ENCODE measurements around a stretch of chr7.

DNA sequence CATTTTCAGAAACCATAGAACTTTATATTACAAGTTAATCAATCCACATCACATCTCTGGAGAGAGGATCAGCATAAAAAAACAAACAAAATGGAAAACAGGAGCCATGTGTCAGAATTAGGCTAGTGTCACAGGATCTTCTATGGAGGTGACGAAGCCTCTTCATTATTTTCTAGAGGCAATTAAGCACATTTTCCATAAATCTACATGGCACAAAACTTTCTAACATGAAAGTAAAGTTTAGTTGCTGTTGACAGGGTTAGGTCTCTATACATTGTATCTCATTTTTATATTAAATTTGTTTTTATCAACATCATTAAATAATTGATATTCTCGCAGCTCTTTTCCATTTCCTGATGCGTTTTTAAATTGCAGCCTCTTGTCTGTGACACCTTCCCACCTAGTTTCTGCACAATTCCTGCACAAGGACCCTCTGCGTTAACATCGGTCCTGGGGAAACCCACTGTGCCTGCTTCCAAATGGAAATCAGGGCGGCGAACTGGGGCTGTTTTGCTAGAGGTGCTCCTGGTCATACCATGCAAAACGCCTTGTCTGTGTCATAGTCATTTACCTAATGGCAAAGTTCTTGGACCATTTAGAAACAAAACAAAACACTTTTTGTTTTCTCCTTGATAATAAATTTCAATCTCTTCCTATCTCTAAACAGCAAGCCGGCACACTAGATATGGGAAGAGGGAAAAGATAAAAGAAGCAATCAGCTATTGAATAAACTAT, 206.7 kb upstream of the KLF14 start:
- PRO-cap, result no peak
- RAMPAGE, long total RNA, 2 experiments, result start-site peak on the minus strand in 1 of 2 experiments, centred at position 241 of the sequence, 11 reads per replicate

GRCh38 chr7:130945203-130945919, 211.4 kb upstream of the KLF14 start:
- PRO-cap, result no peak
- RAMPAGE, long total RNA, 2 experiments, result no peak in any of the 2 experiments

DNA sequence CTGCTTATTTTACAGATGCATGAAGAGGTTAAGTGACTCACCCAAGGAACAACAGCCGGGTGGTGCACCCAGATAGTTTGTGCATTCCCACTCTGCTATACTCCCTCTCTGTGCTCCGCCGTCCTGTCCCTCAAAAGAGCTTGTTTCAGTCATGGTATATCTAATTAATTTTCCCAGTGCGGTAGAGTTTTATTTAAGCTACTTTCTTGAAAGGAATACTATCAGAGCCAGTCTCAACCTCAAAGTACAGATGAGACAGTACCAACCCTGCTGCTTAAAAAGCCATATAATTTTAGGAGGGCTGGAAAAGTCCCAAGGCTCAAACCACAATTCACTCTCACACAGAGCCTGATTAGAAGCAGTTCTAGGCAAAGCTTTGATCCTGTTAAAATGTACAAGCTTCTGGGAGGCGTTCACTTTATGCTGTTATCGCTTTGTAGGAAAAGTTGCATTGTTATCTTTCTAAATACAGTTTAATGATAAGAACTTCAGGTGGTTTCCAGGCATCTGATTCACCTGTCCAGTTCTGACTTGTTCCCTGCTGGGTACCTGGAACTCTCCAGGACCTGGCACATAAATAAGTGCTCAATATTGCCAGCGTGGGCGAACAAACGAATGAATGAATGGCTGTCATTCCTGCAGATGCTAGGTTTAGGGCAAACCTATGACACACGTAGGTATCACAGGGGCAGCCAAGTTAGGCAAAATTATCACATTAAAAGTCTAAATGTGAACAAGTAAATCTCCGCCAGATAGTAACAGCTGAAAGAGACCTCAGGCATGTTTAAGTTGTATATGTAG, 261.6 kb upstream of the KLF14 start:
- PRO-cap, result no peak
- RAMPAGE, long total RNA, 2 experiments, result no peak in any of the 2 experiments

DNA sequence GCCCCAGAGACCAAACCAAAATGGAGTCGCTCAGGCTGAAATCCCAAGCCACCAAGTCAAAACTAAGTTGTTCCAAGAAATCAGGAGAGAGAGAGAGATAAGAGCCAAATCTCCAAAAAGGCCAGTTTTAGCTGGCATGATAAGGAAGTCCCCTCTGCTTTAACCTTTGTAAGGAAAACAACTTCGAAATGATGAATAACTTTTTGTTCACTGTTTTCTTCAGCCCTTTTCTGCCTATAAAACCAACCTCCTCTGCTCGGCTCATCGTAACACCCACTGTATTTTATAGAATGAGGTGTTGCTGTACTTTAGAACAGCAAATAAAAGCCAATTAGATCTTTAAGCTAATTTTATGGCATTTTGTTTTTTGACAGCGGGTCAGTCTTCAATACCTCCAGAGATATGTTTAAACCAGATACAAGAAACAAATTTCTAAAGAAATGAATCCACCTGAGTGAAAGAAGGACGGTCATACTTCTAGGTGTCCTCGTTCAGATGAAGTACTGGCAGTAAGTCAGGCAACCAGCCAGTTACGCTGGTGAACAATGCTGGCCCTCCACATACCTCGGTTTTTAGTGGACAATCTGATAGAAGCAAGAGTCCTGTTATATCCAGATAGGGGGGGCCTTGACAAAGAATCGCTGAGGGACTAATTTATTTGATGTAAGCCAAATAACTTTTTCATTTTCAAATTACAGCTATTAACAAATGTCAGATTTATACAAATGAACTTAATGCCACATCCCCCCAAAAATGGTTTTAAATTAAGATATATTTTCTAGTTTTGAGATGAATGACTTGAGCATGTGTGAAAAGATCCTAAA, 266.3 kb upstream of the KLF14 start:
- PRO-cap, result no peak
- RAMPAGE, long total RNA, 2 experiments, result no peak in any of the 2 experiments

GRCh38 chr7:131028674-131029408, 294.8 kb upstream of the KLF14 start:
- PRO-cap, result no peak
- RAMPAGE, long total RNA, 2 experiments, result no peak in any of the 2 experiments

GRCh38 chr7:131046633-131047425, 280.8 kb upstream of the MKLN1 start:
- PRO-cap, result no peak
- RAMPAGE, long total RNA, 2 experiments, result no peak in any of the 2 experiments

GRCh38 chr7:131056588-131057644, 270.8 kb upstream of the MKLN1 start:
- PRO-cap, result no peak
- RAMPAGE, long total RNA, 2 experiments, result no peak in any of the 2 experiments

DNA sequence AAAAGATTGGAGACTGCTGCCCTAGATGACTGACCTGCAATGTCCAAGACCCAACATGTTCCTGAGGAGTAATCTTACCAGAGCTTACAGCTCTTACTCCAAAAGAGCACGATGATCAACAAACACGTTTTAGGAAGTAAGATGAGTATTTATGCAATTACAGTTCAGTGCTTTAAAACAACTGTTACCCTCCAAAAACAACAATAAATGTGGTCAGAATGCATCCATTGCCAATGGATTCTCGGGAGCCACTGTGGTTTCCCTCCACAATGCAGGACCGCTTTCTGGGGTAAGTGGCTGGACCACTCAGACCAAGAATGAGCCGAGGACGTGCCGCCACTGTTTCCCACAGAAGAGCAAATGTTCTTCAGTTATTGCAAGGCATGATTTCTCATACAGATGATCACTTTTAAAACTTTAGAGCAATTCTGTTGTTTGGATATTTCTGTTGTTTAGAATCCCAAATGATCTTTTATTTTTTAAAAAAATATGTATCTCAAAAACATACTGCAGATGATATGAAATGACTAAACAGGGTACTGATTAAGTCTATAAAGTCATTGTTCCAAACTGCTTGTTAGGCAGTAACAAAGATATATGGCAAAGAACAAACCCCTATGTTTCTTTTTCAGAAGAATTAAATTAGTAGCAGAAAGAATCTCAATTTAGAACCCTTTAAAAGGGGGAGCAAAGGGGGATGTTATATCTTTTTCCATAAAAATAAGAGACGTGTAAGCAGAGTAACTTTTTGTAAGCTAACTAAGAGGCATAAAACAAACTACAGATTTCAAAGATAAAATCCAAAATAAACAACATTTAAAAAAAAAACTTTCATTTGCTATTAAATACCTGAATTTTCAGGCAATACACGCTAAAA, 232.1 kb upstream of the MKLN1 start:
- PRO-cap, result no peak
- RAMPAGE, long total RNA, 2 experiments, result no peak in any of the 2 experiments

- PRO-cap, result bidirectional peak, plus-strand start at chr7:131106142, minus-strand start at chr7:131105861; bidirectional peak, plus-strand start at chr7:131106313, minus-strand start at chr7:131106593
- RAMPAGE, long total RNA, 2 experiments, result no peak in any of the 2 experiments
These were observed 221.7 kb upstream of the MKLN1 start for GRCh38 chr7:131105639-131106638.

DNA sequence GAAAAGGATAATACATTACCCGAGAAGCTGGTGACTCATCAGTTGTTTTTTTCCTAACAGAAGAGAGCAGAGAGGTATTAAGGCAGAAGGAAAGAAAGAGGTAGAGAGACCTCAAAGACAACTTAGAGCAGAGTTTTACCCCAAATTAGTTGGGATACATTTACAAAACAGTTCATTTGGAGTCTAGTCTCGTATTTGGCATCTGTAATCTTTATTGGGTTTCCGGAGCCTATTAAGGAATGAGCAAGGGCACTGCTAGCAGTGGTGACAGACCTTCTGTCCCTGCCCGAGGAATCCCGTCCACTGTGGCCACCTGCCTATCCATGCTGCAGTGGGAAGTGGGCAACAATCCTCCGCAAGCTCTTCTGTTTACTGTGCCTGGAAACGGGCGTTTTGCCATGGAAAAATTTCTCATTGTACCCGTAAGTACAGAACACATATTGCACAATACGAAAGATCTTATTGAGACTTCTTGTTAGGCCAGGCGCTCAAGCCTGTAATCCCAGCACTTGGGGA, 169.9 kb upstream of the MKLN1 start:
- PRO-cap, result unidirectional peak, minus-strand start at position 340 of the sequence
- RAMPAGE, long total RNA, 2 experiments, result no peak in any of the 2 experiments

GRCh38 chr7:131327032-131327550, 585 bp upstream of the MKLN1 start:
- PRO-cap, result bidirectional peak, plus-strand start at chr7:131327433, minus-strand start at chr7:131327328
- RAMPAGE, long total RNA, 2 experiments, result no peak in any of the 2 experiments

DNA sequence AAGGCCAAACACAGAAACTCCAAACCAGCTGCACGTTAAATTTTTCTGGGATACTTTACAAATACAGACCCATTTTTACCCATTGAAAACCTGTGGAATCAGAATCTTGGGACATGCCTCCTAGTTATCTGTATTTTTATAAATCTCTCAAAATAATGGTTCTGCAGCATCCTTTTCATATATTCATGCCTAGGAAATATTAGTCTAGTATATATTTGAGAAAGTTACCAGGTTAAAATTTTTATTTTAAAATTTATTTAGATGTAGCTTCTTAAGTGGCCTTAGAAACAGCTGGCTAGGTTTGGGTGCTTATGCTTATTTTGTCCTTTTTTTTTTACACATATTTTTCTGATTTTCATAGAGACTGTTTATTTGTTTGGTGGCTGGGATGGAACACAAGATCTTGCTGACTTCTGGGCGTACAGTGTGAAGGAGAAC, 101.0 kb downstream of the MKLN1 start:
- PRO-cap, result no peak
- RAMPAGE, long total RNA, 2 experiments, result no peak in any of the 2 experiments

- PRO-cap, result no peak
- RAMPAGE, long total RNA, 2 experiments, result no peak in any of the 2 experiments
These were observed 88.8 kb downstream of the PODXL start for GRCh38 chr7:131467657-131468089.

GRCh38 chr7:131491188-131492473, 64.8 kb downstream of the PODXL start:
- PRO-cap, result no peak
- RAMPAGE, long total RNA, 2 experiments, result no peak in any of the 2 experiments

DNA sequence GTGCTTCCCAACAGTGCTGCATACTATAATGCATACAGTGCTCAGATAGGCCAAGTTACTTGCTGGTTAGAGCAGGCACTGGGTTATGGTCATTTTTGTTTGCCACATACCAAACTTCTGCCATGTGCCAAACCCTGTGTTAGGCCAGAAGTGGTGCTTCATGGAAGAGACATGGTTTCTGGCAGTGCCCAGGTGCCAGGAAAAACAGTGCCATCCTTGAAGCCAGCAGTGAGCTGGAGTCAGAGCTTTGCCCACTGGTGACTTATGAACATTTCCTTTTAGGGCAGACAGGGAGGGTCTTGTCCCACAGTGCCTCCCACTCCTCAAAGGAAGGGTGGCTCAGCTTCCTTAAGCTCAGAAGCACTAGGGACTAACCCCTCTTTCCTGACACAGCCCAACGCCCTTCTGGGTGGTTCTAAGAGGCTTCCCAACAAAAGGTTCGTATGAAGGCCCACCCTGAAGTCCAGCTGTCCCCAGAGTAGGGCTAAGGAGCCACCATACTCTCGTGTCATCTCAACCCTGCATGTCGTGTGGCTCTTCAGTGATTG, 2.0 kb downstream of the PODXL start:
- PRO-cap, result no peak
- RAMPAGE, long total RNA, 2 experiments, result no peak in any of the 2 experiments

GRCh38 chr7:131628550-131629037, 72.2 kb upstream of the PODXL start:
- PRO-cap, result no peak
- RAMPAGE, long total RNA, 2 experiments, result no peak in any of the 2 experiments

GRCh38 chr7:131657894-131658374, 101.5 kb upstream of the PODXL start:
- PRO-cap, result unidirectional peak, plus-strand start at chr7:131658187
- RAMPAGE, long total RNA, 2 experiments, result no peak in any of the 2 experiments

DNA sequence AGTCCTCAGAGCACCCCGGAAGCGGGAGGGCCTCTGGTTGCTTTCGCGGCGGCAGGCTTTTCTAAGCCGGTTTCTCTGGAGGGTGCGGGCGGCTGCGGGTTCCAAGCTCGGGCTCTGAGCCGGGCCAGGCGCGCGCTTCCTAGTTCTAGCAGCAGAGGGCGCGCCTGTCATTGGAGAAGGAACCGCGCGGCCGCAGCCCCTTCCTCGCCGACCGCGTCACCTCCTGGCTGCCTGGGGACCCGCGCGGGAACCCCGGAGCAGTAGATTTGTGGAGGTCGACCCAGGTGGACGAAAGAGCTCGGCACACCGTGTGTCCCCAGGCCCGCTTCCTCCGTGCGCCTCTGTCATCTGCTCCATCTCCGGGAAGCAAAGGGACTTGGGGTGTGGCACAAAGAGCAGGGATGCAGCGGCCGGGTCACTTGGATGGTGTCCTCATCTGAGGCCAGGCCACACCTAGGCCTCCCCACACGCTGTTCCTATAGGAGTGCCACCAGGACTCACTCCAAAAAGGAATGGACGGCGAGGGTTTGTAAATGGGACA, 389.0 kb upstream of the PODXL start:
- PRO-cap, result no peak
- RAMPAGE, long total RNA, 2 experiments, result no peak in any of the 2 experiments

DNA sequence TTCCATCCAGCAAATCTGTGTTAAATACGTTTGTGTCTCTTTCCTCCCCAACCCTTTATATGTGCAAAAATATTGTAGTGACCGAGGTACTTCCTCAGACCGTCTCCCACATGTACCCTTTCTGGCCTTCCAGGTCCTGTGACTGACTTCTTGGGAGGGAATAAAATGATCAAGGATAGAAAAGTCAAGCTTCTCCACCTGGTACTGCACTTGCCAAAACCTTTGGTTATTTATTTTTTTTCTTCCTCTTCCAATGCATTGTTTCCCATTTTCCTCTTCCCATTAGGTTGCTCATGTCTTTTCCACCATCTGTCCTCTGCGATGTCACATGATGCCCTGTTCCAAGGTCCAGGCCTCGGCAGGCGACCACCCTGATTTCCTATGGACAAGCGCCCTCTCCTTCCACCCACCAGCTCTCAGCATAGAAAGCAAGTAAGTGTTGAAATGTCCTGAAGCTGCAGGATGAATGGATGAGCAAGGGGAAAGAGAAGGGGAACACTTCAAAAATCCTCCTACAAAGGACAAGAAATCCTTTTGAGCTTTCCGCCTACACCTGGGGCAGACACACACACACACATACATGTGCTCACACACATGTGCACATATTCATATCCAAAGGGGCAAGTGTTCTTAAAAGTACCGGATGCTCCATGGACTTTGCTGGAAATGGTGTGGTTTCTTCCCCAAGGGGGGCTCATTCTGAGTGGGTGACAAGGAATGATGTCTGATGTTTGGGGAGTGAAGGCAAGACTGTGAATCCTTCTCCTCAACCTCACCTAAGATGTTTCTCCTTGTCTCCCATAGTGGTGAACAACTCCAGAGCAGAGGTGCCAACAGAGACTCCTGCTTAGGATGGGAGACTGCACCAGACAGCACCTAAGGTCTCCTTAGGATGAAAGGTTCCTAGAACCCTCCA, 448.0 kb downstream of the PLXNA4 start:
- PRO-cap, result no peak
- RAMPAGE, long total RNA, 2 experiments, result start-site peak on the minus strand in 1 of 2 experiments, centred at position 504 of the sequence, 9 reads per replicate

- PRO-cap, result no peak
- RAMPAGE, long total RNA, 2 experiments, result no peak in any of the 2 experiments
These were observed 111.8 kb upstream of the PLXNA4 start for GRCh38 chr7:132688007-132688450.

Data from lower leg skin (tissue), 2 donors.